Measurements from ENCODE around the genes WNK4 and COA3.

GRCh38 chr17:42564612-42565751 is 1.9 kb upstream of the MLX start:
- RRBS: no CpG with 5 or more reads among the region's 24 CpGs
CAGE:
- cytosol, long polyA plus RNA: no peak
- long polyA plus RNA: no peak
- nucleus, long polyA plus RNA: no peak

GRCh38 chr17:42569307-42569773 is 2.4 kb downstream of the MLX start:
- RRBS: no CpG with 5 or more reads among the region's 5 CpGs
CAGE:
- cytosol, long polyA plus RNA: no peak
- long polyA plus RNA: no peak
- nucleus, long polyA plus RNA: no peak

GRCh38 chr17:42609884-42610488 is 503 bp downstream of the TUBG1 start:
- RRBS: no CpG with 5 or more reads among the region's 32 CpGs
CAGE:
- cytosol, long polyA plus RNA: no peak
- long polyA plus RNA: no peak
- nucleus, long polyA plus RNA: no peak

DNA sequence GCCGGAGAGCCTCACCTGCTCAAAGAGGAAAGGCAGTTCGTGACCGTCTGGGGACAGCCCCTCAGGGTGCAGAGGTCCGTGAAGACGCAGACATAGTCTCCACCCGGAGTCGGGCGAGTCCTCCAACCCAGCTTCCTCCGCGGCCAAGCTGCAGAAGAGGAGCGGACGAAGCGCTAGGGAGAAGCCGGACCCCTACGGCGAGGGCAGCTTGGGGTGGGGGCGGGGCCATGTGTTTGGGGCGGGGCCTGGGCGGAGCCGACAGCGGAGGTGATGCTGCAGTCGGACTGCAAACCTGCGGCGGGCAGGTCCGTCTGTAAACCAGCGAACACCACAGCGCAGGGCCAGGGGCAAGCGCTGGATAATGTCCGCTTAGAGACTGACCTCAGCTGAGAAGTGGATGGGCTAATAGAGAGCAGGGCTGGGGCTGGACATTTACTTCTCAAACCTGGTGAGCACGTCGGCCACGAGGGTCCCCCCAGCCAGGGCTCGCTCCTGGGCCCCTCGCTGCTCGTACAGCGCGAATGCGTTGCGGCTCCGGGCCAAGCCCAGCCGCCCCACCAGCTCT is 6.2 kb downstream of the PLEKHH3 start:
- RRBS: 8% methylated on average over 7 of the region's 41 CpGs
CAGE:
- cytosol, long polyA plus RNA: no peak
- long polyA plus RNA: no peak
- nucleus, long polyA plus RNA: no peak

DNA sequence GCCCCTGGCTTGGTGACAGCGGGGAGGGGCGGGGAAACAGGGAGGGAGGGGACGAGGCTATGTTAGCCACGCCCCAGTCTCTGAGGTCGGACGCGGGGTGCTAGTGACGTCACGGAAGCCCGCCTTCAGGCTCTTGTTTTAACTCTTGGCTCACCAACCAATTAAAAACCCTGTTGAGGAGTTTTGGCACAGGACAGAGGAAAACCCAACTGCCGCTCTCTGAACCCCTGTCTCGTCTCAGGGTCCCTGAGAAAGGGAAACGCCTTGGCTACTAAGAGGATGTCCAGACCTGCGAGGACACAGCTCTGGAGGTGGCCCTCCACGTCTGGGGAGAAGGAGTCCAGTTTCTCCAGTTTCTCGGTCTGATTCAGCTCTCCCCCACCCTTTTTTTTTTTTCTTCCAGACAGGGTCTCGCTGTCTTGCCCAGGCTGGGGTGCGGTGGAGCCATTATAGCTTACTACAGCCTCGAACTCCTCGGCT is 450 bp upstream of the PLEKHH3 start:
- RRBS: no CpG with 5 or more reads among the region's 20 CpGs
CAGE:
- cytosol, long polyA plus RNA: no peak
- long polyA plus RNA: no peak
- nucleus, long polyA plus RNA: no peak

DNA sequence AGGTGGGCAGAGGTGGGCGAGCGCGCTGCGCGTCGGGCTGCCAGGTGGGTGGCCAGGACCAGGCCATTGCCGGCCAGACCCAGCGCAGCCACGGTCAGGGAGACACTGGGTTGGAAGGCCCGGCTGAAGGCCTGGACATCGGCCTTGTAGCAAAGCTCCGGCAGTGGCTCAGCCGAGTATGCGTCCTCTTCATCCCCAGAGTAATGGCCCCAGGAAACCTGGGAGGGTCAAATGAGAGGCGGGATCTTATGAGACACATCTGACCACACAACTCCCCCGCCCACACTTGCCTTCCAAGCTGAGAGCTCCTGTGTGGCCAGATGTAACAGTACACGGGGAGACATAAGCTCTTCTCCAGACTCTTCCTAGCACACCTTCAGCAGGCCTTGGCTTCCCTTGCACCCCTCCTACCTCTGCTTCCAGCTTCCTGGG is 1.2 kb downstream of the CCR10 start:
- RRBS: 71% methylated on average over 6 of the region's 17 CpGs
CAGE:
- cytosol, long polyA plus RNA: no peak
- long polyA plus RNA: no peak
- nucleus, long polyA plus RNA: no peak

- RRBS: 1% methylated on average over 5 of the region's 18 CpGs
CAGE:
- cytosol, long polyA plus RNA: no peak
- long polyA plus RNA: no peak
- nucleus, long polyA plus RNA: no peak
Observed at GRCh38 chr17:42773643-42773981, 363 bp downstream of the VPS25 start.

DNA sequence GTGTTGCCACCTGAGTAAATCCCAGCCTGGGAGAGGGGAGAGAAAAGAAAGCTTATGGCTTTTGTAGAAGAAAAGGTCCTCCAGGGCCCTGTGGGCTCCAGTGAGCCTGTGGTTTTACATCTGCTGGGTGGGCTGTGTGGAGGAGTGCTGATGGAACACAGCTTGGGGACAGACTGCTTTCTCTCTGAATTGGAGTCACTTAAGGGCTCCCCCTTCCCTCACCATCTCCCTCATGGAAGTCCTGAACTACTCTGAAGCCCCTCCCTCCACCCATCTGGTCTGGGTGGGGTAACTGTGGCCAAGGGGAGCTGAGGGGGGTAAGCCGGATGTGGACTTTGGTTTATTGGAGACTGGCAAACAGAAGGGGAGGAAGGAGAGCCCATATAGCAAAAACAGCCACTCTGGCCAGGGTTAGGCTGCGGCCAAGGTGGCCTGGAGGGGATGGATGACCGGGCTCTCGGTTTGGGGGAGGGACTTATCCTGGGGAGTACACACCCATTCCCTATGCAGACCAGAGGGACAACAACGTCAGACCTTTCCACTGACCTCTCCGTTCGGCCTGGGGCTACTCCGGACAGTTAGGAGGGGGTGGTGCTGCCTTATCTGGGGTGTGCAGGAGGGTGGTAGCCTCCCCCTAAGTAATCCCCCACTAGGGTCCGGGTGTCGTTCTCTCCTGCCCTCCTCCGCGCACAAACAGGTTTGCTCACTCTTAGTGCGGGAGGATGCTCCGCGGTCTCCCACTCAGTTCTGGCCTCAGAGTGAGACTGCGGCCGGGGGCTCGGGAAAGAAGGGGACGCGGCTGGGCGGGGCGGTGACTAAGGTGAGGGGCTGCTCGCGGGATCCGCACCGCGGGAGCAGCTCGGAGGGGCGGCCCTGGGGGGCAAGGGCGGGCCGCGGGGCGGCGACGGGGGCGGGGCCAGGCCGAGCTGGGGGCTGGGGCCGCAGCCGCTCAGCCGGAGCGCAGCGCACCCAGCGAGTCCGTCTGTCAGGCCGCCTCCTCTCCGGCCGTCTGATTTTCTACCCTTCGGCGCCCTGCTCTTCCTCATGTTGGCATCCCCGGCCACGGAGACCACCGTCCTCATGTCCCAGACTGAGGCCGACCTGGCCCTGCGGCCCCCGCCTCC is at the start of gene WNK4:
WNK4 (plus strand) TSS at position 956 of the 1,124 bp plus-strand sequence.
- RRBS: 6% methylated on average over 16 of the region's 55 CpGs
CAGE:
- cytosol, long polyA plus RNA: no peak
- long polyA plus RNA: no peak
- nucleus, long polyA plus RNA: no peak

- RRBS: no CpG with 5 or more reads among the region's 50 CpGs
CAGE:
- cytosol, long polyA plus RNA: start-site peak on the minus strand at chr17:42798687-42798712, 6,273 reads
- long polyA plus RNA: start-site peak on the minus strand at chr17:42798687-42798712, 5,677 and 3,590 reads in 2 replicates
- nucleus, long polyA plus RNA: start-site peak on the minus strand at chr17:42798689-42798712, 2,667 reads
Observed at GRCh38 chr17:42798327-42799042, at the start of gene COA3. COA3 (minus strand) TSS chr17:42798704.

- RRBS: no CpG with 5 or more reads among the region's 1 CpG
CAGE:
- cytosol, long polyA plus RNA: no peak
- long polyA plus RNA: no peak
- nucleus, long polyA plus RNA: no peak
Observed at GRCh38 chr17:42806718-42806959, 8.0 kb downstream of the CNTD1 start.

DNA sequence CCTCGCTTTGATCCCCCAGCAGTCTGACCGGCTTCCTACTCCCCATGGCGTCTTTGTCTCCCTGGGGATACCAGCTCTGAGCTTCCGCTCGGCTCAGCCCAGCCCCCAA is 359 bp downstream of the PSME3 start:
- RRBS: 2% methylated on average over 4 of the region's 5 CpGs
CAGE:
- cytosol, long polyA plus RNA: no peak
- long polyA plus RNA: no peak
- nucleus, long polyA plus RNA: no peak

GRCh38 chr17:42841316-42842379 is 2.7 kb upstream of the AOC2 start:
- RRBS: no CpG with 5 or more reads among the region's 19 CpGs
CAGE:
- cytosol, long polyA plus RNA: no peak
- long polyA plus RNA: no peak
- nucleus, long polyA plus RNA: no peak

DNA sequence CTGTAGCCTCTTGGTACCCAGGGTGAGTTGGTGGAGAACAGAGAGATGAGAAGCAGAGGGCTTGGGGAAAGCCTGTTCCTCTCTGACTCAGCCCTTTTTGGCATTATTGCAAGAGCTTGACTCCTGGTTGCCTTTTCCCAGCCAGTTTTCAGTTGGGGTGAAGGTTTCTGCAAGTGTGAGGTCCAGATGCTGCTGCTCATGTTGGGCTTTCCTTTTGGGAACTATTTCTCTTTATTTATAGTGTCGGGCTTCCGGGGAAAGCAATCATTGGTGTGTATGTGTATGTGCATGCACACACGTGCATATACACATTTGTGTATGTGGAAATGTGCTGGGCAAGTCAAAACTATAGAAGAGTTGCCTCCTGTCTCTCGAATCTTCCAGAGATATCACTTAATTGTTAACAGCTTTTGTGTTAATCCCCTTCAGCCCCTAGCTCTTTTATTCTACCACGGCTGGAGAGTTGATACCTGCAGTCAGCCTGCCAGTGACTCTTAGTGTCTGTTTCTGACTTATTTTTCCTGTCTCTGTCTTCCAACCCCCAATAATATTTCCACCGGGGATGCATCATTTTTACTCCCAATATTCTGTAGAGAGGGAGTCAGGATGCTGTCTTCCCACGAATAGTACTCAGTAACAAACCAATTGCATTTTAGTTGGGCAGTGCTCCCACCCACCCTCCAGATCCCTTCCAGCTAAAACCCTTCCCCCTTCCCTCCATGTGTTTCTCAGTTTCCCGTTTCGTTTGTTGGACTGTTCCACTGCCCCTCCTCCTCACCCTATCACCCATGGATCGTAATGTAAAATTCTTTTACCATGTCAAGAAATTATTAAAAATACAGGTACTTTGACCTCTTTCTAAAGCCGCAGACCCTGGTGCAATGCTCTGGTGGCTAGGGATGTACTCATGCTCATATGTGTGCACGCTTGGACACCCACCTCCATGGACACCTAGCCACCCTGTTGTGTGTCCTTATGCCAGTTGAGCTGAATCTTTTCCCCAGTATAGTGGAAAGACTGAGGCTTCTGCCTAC is 1.7 kb upstream of the AOC2 start:
- RRBS: no CpG with 5 or more reads among the region's 12 CpGs
CAGE:
- cytosol, long polyA plus RNA: no peak
- long polyA plus RNA: no peak
- nucleus, long polyA plus RNA: no peak

- RRBS: no CpG with 5 or more reads among the region's 10 CpGs
CAGE:
- cytosol, long polyA plus RNA: no peak
- long polyA plus RNA: no peak
- nucleus, long polyA plus RNA: no peak
Observed at GRCh38 chr17:42851774-42851999, 688 bp downstream of the AOC3 start.

- RRBS: no CpG with 5 or more reads among the region's 2 CpGs
CAGE:
- cytosol, long polyA plus RNA: no peak
- long polyA plus RNA: no peak
- nucleus, long polyA plus RNA: no peak
Observed at GRCh38 chr17:42865505-42865833, 14.5 kb downstream of the AOC3 start.

- RRBS: no CpG with 5 or more reads among the region's 7 CpGs
CAGE:
- cytosol, long polyA plus RNA: no peak
- long polyA plus RNA: no peak
- nucleus, long polyA plus RNA: no peak
Observed at GRCh38 chr17:42893048-42893754, 7.4 kb upstream of the G6PC1 start.

DNA sequence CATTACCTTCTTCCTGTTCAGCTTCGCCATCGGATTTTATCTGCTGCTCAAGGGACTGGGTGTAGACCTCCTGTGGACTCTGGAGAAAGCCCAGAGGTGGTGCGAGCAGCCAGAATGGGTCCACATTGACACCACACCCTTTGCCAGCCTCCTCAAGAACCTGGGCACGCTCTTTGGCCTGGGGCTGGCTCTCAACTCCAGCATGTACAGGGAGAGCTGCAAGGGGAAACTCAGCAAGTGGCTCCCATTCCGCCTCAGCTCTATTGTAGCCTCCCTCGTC is 10.3 kb downstream of the G6PC1 start:
- RRBS: no CpG with 5 or more reads among the region's 6 CpGs
CAGE:
- cytosol, long polyA plus RNA: no peak
- long polyA plus RNA: no peak
- nucleus, long polyA plus RNA: no peak

GRCh38 chr17:42989061-42989499 is 8.7 kb downstream of the RUNDC1 start:
- RRBS: no CpG with 5 or more reads among the region's 4 CpGs
CAGE:
- cytosol, long polyA plus RNA: no peak
- long polyA plus RNA: no peak
- nucleus, long polyA plus RNA: no peak

DNA sequence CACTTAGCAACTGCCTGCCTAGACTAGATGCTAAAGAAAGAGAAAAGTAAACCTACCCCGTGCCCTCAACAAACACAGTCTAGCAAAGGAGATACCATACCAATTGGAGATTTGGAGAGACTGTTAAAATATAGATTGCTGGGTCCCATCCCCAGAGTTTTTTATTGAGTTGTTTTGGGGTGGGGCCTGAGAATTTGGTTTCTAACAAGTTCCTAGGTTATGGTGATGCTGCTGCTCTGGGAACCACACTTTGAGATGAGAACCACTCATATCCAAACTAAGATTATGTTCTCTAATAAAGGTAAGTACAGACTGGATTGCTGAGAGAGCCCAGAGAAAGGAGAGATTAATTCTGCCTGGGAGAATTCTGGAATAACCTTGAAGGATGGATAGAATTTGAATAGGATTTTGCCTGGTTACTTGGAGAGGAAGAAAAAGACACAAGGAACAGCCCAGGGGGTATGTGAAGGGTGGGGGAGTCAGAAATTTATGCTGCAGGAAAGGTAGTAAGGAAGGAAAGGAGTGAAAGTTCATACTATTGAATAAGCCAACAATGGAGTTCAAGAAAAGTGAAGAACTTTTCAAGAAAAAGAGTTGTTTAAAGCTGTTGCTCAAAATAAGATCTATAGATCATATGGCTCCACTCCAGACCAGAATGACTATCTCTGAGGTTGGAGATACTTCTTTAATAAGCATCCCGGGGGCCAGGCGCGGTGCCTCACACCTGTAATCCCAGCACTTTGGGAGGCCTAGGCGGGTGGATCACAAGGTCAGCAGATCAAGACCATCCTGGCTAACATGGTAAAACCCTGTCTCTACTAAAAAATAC is 3.0 kb upstream of the RPL27 start:
- RRBS: no CpG with 5 or more reads among the region's 5 CpGs
CAGE:
- cytosol, long polyA plus RNA: no peak
- long polyA plus RNA: no peak
- nucleus, long polyA plus RNA: no peak

DNA sequence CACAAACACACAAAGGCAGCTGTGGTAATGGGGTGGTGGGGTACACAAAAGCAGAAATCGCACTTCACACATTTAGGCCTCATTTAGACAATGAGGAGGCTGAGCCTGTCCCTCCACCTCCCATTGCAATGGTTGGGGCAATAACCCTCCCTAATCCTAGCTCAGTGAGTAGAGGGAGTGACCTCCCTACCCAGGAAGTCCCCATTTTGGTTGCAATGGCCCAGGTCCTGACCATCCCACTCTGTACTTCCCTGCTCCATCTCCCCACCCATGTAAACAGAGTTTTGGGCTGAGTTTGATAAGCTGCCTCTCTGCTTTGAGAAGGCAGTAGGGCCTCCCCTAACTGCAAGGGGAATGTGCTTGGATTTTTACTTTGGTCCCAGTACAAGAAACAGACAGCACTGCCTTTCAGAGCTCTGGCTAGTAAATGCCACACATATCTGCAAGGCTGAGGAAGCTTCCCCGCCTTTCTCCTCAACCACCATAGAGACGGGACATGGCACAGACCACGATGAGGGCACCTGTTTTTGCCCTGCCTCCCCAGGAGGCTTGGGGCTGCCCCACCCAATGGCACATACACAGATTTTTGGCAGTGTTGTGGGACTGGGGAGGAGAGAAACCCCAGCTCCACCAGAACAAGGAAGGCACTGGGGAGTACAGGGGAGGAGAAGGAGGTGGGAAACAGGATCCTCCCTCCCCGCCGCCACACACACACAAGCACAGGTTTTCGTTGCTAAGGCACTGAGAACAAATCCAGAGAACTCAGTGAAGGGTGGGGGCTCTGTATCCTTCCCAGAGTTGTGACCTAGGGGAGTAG is 7.3 kb downstream of the VAT1 start:
- RRBS: no CpG with 5 or more reads among the region's 7 CpGs
CAGE:
- cytosol, long polyA plus RNA: no peak
- long polyA plus RNA: no peak
- nucleus, long polyA plus RNA: no peak

Measured in H1 (cell line).